Bile duct (tissue), 1 donor: ENCODE measurements around the gene C11orf97.

GRCh38 chr11:94511902-94512236 is 392 bp upstream of the C11orf97 start:
- PRO-cap: no peak

GRCh38 chr11:94512237-94512968 is at the start of gene C11orf97:
C11orf97 (plus strand) TSS chr11:94512461.
- PRO-cap: no peak

GRCh38 chr11:94558474-94558737 is 8.8 kb upstream of the PIWIL4 start:
- PRO-cap: no peak

- PRO-cap: no peak
Observed at GRCh38 chr11:94638809-94639484, 71.8 kb downstream of the PIWIL4 start.

- PRO-cap: no peak
Observed at GRCh38 chr11:94647681-94648482, 80.7 kb downstream of the PIWIL4 start.

DNA sequence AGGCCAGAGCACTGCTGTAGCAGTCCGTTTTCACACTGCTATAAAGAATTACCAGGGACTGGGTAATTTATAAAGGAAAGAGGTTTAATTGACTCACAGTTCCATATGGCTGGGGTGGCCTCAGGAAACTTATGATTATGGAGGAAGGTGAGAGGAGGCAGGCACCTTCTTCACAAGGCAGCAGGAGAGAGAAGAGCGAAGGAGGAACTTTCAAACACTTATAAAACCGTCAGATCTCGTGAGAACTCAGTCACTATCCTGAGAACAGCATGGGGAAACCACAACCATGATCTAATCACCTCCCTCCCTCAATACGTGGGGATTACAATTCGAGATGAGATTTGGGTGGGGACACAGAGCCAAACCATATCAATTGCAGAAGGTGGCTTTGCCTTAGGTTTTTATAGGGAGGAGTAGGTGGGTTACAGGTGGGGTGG is 48.0 kb downstream of the CWC15 start:
- PRO-cap: no peak

GRCh38 chr11:95076518-95076997 is 9.8 kb downstream of the SRSF8 start:
- PRO-cap: no peak

DNA sequence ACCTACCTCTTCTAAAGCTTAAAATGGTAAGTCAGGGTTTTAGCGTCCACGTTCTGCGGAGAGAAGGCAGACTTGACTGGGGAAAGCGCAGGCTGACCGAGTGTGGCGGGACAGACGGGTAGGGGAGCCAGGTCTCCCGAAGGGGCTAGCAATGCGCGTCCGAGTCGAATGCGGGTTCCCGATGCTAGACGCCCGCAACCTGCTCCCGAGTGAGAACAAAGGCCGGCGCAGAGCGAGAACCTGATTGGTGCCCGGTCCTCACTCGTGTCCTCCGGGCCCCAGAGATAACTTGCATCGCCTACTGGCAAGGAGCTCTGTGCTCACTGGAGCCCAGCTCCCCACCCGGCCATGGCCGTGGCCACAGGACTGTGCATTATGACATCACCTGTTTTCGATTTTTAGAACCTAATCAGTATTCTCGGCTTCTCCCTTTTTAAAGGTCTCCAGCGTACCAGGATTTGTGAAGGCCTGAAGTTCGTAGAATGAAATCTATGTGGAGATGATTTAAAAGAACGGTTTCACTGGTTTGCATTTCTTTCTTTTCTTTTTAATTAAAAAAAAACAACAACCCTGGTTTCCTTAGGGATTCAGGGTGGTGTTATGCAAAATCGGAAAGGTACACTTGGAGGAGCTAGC is 1.3 kb upstream of the SESN3 start:
- PRO-cap: bidirectional peak, plus-strand start at position 292 of the sequence, minus-strand start at position 211 of the sequence

- PRO-cap: no peak
Observed at GRCh38 chr11:95336844-95338069, 106.3 kb upstream of the SESN3 start.

DNA sequence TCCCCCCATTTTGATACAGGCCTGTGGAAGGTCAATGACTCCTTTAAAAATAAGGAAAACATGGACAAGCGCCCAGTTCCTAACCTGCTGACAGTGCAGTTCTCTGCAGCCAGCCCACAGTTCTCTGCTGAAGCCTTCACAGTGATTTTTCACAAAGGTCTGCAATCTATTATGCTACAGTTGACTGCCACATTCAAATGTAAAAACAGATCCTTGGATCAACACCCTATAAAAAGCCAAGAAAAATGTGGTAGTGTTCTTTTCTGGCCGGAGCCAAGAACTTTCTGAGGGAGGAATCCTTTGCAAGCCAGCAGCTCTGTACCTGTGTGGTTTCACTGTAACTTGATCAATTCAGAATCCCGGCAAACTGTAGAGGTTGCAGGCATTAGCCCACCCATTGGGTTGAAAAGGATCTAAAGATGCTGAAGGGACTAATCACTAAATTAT is 107.7 kb upstream of the SESN3 start:
- PRO-cap: no peak

DNA sequence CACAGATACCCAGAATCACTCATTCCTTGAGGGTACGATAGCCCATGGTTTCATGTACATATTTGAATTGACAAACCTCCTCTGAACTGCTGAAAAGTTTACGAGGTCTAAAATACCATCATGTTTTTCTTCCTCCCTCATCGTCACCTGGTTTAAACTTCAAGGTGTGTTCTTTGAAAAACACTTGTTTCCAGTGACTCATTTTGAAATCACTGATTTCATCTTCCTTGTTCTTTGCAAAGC is 100.8 kb downstream of the FAM76B start:
- PRO-cap: no peak

DNA sequence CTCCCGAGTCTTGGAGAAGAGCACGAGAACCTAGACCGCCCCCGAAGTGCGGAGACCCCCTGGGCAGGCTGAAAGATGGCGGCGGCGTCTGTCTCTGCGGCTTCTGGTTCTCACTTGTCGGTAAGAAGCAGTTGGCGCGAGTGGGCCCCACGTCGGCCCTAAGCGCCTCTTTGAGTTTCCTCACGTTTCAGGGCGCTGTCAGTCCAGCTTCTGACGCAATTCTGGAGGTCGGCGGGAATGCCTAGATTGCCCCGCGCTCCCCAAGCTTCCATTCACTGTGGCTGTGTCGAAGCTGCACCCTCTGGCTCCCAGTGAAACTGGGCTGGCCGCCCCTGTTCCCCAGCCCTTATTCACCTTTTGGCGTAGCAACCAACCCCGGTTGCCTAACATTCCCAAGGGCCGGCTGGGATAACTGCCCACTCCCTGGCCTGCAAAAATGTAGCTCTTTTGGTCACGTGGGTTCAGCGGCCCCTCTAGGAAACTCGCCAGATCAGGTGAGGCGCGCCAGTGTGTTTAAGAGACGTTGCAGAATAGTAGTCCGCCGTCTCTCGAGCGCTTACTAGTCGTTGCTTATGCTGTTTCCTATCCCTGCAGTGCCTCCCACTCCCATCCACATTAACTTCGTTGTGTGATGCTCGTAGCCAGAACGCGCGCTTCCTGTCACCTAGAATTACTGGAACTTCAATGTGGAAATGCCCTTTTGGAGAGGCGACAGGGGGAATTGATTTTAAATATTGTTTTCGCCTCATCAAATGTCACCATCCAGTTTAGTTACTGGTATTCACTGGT is 520 bp downstream of the CEP57 start:
- PRO-cap: bidirectional peak, plus-strand start at position 544 of the sequence, minus-strand start at position 319 of the sequence

- PRO-cap: no peak
Observed at GRCh38 chr11:95794139-95794691, 3.9 kb downstream of the CEP57 start.

DNA sequence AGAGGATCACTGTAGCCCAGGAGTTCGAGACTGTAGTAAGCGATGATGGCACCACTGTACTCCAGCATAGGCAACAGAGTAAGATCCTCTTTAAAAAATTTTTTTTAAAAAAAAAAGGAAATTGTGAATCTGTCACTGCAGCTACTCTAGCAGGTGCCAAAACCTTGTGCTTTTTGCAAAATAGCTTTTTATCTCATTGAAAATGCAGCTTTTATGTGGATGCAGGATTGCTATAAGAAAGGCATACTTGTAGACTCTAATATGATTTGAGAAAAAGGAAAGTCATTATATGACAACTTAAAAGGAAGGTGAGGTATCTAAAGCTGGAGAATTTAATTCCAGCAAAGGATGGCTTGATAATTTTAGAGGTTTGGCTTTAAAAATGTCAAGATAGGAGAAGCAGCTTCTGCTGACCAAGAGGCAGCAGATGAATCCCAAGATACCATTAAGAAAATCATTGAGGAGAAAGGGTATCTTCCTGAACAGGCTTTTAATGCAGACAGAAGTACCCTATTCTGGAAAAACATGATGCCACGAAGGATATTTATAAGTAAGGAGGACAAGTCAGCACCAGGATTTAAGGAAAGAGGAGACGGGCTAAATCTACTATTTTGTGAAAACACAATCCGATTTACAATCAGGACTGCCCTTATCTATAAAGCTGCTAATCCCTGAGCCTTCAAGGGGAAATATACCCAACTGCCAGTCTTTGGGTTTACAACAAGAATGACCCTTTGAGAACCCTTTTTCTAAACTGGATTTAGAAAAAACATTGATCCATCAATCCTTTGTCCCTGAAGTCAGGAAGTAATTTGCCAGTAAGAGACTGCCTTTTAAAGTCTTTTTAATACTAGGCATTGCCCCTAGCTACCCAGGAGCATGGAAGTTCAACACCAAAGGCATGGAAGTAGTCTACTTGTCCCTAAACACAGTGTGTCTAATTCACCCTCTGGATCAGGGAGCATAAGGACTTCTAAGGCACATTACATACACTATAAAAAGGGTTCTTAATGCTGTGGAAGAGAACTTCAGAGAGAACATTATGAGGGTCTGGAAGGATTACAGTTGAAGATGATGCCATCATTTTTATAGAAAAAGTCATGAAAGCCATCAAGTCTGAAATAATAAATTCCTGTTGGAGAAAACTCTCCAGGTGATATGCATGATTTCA is 34.2 kb downstream of the CEP57 start:
- PRO-cap: no peak

DNA sequence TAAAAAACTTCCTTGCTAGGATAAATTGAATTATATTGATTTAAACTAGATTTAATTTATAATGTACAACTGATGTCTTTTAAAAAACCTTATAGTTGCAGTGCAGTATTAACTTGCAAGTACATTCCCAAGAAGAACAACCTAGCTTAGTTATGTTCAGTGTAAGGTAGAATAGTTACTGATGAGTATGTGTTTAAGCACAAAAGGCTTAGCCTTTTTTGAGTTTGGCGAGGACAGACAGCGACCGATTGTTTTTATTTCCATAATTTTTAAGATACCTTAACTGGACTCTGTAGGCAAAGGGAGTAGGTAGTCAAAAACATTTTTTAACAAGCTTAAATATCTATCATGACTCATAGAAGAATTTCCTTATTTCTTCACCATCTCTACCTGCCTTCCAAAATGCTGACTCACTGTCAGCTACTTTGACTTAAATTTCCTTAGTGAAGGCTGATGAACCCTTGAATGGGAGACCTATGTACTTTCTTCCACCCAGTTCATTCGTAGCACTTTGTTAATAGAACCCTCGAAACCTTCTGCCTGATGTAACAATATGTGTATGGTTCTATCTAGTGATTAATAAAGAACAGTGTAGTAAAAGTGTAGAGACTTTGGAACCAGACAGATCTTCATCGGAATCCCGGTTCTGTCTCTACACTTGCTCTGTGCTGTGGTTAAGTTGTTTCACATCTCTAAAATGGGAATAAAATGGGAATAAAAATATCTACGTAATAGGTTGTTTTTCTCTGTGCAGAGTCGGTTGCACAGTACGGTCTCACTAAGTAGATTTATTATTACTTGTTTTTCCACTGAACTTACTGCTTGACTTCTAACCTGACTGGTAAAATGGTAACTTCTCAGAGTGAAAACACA is 1.1 kb upstream of the MTMR2 start:
- PRO-cap: no peak

DNA sequence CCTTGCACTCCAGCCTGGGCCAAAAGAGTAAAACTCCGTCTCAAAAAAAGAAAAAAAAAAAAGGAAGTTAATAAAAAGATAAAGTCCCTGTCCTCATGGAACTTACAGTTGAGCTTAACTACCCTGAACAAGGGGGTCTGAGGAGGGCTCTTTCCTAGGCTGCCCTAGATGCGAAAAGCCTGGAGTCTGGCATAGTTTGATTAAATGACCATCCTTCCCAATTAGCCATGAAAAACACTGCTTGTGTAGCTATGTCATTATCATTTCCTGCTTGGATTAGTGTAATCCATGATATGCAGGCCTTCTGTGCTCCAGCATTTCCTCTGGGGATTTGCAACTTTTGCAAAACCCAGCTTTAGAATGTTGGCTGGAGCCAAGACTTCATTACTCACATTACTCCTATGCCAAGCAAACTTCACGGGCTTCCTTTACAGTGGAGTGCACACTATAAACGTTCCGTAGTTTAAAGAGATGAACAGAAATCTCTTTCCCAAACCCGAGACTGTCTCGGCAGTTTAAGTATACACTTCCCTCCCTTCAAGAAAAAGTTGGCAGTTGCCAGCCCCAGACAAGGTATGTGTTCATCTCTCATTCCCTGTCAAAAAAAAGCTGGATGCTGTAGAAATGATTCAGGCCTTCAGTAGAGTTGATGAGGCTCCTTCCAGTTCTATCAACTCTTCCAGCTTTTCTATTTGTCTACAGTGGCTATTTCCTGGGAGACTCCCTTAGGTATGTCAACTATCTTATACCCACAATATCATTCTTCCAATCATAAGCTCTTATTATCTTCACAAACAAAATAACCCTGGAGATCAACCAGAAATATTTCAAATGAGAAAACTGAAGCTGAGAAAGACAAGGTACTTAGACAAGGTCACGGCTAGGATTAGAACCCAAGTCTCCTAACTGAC is 180.1 kb downstream of the MAML2 start:
- PRO-cap: no peak

- PRO-cap: unidirectional peak, minus-strand start at chr11:96199741
Observed at GRCh38 chr11:96199412-96199877, 143.6 kb downstream of the MAML2 start.

DNA sequence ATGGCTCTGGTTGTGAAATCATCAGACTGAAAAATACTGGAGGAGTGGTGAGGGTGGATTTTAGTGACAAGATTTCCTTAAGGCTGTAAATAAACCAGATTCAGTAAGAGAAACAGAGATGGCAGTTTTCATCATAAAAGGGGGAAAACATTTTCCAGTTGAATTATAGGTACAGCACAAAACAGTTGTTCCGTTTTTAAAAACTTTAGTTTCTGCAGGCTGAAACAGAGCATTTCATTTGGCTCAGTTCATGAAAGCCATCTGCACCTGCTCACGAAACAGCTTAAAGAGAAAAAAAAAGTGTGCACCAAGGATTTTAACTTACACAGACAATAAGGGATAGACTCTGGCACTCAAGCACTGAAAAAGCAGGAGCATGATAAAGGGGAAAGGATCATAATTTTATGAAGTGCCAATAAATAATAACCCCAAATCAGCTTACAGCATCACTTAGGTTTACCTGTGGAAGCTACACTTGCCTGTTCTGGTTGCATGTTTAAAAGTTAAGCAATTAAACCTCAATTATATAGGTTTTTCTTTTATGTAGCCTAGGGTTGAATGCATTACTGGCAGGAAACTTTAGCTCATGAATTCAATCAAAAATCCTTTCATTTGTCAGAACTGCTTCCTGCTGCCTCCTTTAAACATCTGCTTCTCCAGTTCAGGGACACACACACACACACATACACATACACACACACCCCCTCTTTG is 100.5 kb downstream of the MAML2 start:
- PRO-cap: no peak

- PRO-cap: no peak
Observed at GRCh38 chr11:96622161-96622651, 232.4 kb downstream of the JRKL start.

DNA sequence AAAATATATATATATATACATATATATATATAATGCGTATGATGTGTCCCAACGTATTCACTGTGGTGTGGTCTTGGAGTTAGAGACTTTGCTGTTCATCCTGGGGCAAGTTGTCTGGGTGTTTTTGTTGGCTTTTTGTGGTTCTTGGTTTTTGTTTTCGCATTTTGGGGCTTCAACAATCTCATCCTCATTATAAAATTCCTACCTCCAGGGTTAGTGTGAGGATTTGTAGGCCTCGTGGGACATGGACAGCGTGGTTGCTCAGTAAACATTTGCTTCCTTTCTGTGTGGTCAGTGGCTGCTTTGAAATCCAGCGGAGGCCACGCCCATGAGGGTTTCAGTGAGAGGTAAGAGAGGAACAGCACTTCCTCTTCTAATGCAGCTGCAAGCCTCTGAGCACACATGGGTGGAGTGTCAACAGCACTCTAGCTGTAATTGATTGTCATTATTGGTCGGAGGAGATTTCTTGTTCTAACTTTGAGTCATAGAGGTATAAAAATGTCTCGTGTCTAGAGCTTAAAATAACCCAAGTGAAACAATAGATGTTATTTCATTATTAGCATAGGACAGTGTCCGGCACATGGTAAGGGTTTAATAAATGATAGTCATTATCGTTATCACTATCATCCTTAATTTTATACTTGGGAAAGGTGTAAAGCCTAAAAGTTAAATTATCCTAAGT is 6.0 kb upstream of the ARHGAP42 start:
- PRO-cap: no peak